Measurements from ENCODE around the gene XRCC3.

DNA sequence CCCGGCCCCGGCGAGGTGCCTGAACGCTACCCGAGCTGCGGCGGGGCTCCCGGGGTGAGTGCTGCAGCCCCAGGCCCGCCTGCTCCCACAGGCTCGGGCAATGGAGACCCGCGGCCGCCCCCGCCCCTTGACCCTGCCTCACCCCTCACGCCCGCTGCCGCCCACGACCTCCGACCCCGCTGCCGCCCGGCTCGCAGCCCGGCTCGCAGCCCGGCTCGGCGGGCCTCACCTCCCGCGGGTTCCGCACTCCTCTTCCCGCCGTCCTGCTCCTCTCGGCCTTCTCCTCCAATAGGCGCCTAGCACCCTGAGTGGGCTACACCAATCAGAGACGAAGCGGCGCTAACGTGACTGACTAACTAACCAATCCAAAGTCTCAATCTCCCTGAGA, at the start of gene XRCC3:
TSS of gene XRCC3 (minus strand) at position 257 of the 388 bp plus-strand sequence.
- PRO-cap: no peak
- RAMPAGE, long total RNA: no peak

GRCh38 chr14:103742608-103743084, 27.0 kb downstream of the ZFYVE21 start:
- PRO-cap: no peak
- RAMPAGE, long total RNA: no peak

DNA sequence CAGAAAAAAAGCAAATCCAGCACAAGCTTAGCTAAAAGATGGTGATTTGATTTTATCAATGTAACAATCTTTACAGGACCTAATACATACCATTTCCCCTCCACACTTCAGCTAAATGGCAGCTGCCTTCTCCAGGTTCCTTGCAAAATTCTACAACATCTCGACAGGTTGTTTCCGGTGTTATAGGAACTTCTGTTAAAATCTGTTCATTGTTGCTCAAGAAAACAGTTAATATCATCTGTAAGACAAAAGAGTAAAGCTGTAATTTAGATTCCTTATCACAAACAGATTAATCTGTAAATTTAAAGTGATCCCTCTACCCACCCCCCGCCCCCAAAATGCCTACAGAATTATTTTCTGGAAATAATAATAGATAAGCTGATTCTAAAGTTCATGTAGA, 50.1 kb downstream of the PPP1R13B start:
- PRO-cap: no peak
- RAMPAGE, long total RNA: no peak

DNA sequence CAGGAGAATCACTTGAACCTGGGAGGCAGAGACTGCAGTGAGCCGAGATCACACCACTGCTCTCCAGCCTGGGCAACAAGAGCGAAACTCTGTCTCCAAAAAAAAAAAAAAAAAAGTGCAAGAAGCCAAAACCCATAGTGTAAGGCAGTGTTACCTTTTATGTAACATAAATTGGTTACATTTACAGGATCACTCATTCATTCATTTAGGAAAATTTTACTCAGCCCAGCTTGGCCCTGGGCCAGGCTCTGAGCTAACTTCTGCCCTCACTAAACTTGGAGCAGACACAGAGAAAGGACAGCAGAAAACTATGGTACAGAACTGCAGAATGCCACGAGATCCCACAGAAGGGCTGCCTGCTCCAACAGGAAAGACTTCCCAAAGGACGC, 19.1 kb downstream of the PPP1R13B start:
- PRO-cap: no peak
- RAMPAGE, long total RNA: no peak

GRCh38 chr14:103879619-103880785, 32.6 kb upstream of the PPP1R13B start:
- PRO-cap: no peak
- RAMPAGE, long total RNA: no peak

GRCh38 chr14:103891136-103892111, 29.9 kb downstream of the ATP5MJ start:
- PRO-cap: no peak
- RAMPAGE, long total RNA: no peak

- PRO-cap: no peak
- RAMPAGE, long total RNA: no peak
Measured at GRCh38 chr14:103896990-103897662, 24.2 kb downstream of the ATP5MJ start.

- PRO-cap: no peak
- RAMPAGE, long total RNA: no peak
Measured at GRCh38 chr14:104113131-104113553, 25.2 kb upstream of the KIF26A start.

GRCh38 chr14:104113975-104114623, 24.3 kb upstream of the KIF26A start:
- PRO-cap: no peak
- RAMPAGE, long total RNA: no peak

DNA sequence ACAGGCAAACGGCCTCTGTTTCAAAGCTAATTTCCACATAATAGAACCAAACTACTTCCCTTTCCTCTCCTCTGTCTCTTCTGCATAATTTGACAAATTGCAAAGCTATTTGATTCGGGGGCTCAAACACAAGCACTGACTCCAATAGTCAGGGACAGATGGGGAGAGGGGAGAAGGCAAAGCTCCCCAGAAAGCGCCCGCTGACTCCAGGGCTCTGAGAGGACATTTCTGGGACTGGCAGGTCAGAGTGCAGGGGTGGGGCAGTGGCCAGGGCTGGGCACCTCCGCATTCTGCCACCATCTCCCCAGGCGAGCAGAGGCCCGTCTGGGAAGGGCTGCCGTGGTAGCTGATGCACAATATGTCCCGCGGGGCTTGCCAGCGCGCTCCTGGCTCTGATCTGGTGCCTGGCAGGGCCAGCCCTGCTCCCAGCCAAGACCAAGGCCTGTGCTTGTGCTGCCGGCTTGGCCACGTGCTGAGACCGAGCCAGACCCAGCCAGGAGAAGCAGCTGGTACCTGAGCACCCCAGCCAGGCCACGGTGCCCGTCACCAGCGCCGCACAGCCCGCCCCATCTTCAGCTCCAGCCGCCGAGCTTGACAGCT, 68.8 kb upstream of the C14orf180 start:
- PRO-cap: no peak
- RAMPAGE, long total RNA: no peak

- PRO-cap: no peak
- RAMPAGE, long total RNA: no peak
Measured at GRCh38 chr14:104563933-104564325, 15.6 kb upstream of the C14orf180 start.

DNA sequence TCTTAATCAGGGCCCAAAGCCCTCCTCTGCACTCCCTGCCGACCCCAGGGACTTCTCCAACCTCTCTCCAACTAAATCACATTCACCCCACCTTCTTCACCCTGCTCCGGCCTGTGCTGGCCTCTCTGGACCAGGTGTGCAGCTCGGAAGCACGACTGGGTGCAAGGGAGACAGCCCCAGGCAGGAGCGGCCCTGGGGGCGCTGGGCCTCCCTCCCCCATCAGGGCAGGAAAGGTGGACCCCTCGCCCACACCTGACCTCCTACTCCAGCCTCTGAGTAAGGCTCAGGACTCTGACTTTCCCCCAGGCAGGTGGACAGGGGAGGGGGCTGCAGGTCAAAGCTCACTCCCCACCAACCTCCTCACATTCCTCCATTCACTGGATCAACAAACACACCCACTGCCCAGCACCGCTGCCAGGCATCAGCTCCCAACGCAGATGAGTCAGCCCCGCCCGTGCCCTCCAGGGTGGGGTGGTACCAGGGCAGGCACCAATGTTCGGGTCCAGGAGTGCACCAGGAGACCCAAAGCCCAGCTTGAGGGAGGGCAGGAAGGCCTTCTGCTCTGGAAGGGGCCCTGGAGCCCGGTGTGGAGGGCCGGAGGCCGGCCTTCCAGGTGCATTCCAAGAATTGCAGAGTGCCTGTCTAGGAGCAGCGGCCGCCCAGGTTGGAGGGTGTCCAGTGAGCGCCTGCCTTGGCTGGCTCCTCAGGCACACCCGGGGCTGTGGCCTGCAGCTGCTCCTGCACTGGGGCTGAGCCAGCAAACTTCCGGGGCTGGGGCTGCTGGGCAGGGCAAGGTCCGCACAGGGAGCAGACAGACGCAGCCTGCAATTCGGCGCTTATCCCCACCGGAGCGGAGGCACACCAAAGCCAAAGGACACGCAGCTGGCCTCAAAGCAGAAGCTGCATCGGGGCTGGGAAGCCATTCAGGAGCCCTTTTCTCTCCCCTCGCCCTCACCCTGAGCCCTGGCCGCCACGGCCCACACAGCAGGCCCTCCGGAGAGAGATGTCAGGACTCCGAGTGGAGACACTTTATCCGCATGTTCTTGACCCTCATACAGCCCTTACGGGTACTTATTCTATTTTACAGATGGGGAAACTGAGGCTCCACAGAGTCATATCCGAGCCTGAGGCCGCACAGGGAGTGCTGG, 1.5 kb upstream of the INF2 start:
- PRO-cap: no peak
- RAMPAGE, long total RNA: no peak

- PRO-cap: no peak
- RAMPAGE, long total RNA: no peak
Measured at GRCh38 chr14:104701419-104701815, 12.0 kb downstream of the INF2 start.

DNA sequence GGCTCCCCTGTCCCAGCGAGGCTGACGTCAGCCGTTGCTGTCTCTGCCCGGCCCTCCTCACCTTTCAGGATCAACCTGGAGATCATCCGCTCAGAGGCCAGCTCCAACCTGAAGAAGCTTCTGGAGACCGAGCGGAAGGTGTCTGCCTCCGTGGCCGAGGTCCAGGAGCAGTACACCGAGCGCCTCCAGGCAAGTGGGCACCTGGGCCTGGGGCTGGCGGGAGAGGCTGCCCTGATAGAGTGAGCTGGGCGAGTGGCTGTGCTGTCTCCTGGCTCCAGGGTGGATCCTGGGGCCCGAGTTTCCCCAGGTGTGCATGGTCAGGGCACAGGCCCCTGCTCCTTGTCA, 11.7 kb upstream of the ADSS1 start:
- PRO-cap: no peak
- RAMPAGE, long total RNA: no peak

- PRO-cap: no peak
- RAMPAGE, long total RNA: no peak
Measured at GRCh38 chr14:104712710-104713142, 11.3 kb upstream of the ADSS1 start.

GRCh38 chr14:104746763-104747347, 6.1 kb upstream of the SIVA1 start:
- PRO-cap: no peak
- RAMPAGE, long total RNA: no peak

DNA sequence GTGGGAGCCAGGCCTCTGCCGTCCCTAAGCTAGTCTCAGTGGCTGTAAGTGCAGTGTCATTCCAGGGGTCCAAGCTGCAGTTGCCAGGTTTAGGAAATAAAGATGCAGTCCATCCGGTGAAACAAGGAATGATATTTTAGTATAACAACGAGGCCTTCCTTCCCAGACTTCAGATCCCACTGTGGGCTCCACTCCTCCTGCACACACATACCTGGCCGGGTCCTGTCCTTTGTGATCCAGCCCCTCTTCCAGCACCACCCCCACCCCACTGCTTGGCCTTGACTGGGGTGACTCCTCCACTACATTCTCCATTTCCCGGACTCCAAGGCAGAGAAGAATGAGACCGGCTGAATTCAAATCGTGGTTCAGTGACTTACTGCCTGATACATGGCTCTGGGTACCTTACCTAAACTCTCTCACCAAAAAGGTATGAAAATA, 1.8 kb upstream of the ZBTB42 start:
- PRO-cap: no peak
- RAMPAGE, long total RNA: no peak

GRCh38 chr14:104804967-104806126, 4.4 kb downstream of the ZBTB42 start:
- PRO-cap: no peak
- RAMPAGE, long total RNA: no peak

- PRO-cap: no peak
- RAMPAGE, long total RNA: no peak
Measured at GRCh38 chr14:104827009-104828172, 26.5 kb downstream of the ZBTB42 start.

DNA sequence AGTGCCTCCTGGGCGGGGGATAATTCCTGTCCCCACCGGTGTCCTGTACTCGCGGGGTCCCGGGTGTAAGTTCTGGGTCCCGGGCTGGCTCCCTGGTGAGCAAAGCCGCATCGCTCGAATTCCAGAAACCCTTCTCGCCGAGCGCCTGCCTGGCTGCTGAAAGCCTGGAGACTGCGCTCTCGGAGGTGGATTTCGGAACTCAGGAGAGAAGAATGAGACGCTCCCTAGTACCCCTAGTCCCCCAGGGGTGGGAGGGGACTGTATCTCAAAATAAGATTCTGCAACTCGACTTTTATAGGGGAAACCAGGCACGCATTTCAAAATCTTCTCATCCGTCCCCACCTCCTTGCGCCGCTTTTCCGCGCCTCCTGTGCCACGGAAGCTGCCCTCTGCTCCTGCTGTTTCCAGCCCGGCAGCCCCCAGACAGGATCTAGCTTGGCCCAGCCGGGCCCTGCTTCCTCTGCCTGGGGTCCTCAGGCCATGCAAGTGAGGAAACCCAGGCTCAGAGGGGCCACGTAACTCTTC, 21.0 kb upstream of the CEP170B start:
- PRO-cap: no peak
- RAMPAGE, long total RNA: no peak